ENCODE data around the genes P3R3URF, MOB3C, CYP4Z1 and TAL1.

GRCh38 chr1:46132015-46132317 is 463 bp downstream of the PIK3R3 start:
- PRO-cap = no peak
- RAMPAGE, long total RNA, 4 experiments = no peak in any of the 4 experiments

- PRO-cap = no peak
- RAMPAGE, long total RNA, 4 experiments = no peak in any of the 4 experiments
Observed at GRCh38 chr1:46134719-46135401, 2.4 kb upstream of the PIK3R3 start.

DNA sequence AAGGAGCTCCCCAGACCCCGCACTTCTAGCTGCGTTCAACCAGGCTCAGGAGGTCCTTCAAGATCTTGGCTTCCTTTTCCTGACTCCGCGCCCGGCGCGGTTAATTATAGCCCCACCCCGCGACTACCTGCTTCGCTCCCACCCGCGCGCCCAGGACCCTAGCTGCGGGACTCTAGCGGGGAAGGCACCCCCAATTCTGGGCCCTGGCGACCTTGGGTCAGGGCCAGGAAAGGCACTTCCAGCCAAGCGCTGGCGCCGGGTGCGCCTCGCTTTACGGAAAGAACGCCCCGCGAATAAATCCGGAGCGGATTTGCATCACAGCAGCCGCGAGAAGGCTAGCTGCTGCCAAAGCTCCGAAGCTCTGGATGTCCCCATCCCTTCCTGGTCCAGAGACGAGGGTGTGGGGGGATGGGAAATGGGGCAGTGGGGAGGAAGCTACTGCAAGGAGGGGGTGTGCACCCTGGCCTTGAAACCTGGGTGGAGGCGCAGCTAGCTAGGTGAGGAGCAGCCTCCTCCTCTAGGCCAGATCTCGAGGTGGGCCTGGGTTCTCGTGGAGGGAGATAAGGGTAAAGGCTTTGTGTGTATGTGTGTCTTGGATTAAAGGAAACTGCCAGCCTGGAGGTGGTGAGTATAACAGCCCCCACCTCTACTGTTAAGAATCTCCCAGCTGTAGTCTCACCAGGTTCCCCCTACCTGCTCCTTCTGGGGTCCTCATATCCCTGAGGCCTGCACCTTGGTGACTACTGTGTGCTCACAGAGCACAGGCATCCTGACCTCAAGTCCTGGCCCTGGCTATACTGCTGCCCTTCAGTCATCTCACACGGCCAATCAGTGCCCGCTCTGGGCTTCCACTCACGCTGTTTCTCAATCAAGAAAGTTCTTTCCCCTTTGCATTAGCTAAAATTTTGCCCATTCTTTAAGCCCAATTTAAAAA is 7.7 kb upstream of the TSPAN1 start:
- PRO-cap = no peak
- RAMPAGE, long total RNA, 4 experiments = no peak in any of the 4 experiments

DNA sequence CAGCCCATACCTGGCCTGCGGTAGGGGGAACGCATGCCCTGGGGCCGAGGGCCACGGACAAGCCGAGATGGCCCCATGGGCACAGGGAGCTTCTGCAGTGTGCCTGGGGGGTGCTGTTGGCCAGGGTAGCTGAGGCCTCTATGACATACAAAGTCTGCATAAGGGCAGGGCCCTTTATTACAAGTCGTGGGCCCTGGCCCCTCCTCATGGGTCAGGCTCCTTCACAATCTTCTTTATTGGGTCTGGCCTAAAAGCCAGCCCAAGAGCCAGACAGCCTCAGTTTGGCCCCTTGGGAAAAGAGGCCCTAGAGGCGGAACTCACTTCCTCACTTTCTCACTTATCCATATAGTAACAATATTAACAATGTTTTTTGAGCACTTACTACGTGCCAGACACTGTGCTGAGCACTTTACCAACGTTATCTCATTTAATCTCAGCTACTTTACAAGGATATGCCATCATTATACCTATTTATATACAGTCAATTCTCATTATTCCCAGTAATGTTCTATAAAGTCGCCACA is at the start of gene P3R3URF:
Gene P3R3URF, minus strand, starts transcription at position 94 of the 524 bp plus-strand sequence.
- PRO-cap = no peak
- RAMPAGE, long total RNA, 4 experiments = no peak in any of the 4 experiments

- PRO-cap = no peak
- RAMPAGE, long total RNA, 4 experiments = no peak in any of the 4 experiments
Observed at GRCh38 chr1:46218540-46219232, 15.6 kb downstream of the LURAP1 start.

DNA sequence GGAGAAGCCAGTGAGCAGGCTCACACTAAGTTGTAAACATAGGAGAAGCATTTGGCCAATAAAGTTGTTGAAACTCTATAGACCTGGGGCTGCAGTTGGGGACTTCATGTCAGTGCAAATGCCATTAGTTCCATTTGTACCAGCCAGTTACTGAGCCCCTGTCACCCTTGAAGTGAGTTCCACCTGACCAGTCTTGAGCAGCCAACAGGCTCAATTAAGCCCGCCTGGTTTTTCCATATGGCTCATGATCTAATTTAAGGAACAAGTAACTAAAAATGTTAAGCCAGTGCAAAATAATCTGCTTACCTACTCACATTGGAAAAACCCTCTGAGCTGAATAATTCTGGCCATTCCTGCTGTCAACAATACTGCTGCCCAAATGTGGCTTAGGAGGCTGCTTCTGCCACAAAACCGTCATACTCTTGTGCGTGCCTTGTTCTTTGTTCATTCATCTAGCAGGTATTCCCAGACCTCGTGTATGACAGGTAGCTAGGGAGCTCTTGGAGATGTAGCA is 21.6 kb downstream of the NSUN4 start:
- PRO-cap = no peak
- RAMPAGE, long total RNA, 4 experiments = no peak in any of the 4 experiments

- PRO-cap = no peak
- RAMPAGE, long total RNA, 4 experiments = no peak in any of the 4 experiments
Observed at GRCh38 chr1:46612909-46613520, 3.6 kb downstream of the MOB3C start.

DNA sequence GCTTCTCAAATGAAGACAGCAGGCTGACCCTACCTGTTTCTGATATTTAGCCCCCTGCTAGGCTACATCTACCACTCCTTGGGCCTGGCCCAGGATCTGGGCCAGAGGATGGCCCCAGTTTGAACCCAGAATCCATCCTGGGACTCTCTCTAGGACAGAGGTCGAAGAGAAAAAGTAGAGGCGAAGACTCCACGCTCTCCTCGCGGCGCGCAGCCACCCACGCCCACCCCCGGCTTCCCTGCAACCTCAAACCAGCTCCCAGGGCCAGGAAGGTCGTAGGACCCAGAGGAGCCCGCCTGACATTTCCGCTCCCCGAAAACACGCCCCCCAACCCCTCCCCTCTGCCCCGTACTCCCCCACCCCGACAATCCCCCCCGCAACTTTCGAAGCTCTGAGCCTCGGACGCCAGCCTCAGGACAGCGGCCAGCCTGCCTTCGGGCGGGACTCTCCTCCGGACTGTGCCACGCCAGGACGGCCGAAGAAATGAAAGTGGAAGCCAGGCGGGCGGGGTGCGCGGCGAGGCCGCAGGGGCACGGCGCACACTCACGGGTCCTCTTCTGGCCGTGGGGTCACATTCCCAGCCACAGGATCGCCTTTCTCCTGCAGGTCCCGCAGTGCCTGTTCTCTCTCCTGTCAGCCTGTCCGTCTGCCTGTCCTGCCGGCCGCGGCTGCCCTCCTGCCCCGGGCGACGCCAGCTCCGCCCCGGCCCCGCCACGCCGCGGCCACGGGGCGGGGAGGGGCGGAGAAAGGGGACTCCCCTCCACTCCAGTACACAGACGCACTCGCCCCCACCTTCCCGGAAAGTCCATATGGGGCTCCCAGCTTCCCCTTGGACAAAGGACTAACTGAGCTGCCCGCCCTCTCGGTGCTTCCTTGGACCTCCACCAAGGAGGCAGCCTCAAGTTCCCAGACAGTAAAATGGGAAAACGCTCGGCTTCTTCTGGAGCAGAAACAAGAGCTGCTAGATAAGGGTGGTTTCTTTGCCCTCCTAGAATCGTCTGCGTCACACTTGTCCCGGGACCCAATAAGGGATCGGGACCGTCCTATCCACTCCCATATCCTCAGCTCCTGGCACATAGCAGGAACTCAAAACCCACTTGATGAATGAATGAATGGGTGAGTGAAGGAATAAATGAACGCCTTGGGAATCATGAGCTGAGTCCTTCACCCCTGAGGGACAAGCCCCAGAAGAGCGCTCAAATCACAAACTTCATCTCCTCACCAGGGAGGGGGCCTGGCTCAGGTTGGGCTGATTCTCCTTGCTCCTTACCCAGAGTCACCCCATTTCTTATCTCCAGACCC is at the start of gene MOB3C:
Gene MOB3C, minus strand, starts transcription at position 648 of the 1,302 bp plus-strand sequence.
- PRO-cap = unidirectional peak, minus-strand start at position 648 of the sequence
- RAMPAGE, long total RNA, 4 experiments = start-site peak on the minus strand in 4 of 4 experiments, centred at positions 669 to 683 of the sequence, 36 to 190 reads per replicate

GRCh38 chr1:46691674-46692331 is 20.1 kb downstream of the TEX38 start:
- PRO-cap = no peak
- RAMPAGE, long total RNA, 4 experiments = no peak in any of the 4 experiments

- PRO-cap = no peak
- RAMPAGE, long total RNA, 4 experiments = no peak in any of the 4 experiments
Observed at GRCh38 chr1:46962345-46962777, 21.1 kb upstream of the CYP4A11 start.

DNA sequence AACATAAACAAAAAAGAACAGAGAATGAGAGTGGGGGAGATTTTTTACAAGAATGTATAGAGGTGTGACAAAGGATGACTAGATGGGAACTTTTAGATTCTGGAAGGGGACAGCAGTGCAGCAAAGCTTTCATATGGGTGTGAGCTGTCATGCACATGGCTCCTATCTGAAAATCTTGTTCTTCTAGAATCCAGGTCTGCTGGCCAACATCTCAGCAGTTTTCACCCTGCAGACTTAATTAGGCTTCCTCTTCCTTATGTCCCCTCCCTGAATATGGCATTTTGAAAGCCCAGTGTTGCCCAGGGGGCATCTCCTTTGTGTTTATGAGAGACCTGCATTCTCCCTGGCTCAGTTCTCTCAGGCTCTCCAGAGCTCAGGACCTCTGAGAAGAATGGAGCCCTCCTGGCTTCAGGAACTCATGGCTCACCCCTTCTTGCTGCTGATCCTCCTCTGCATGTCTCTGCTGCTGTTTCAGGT is at the start of gene CYP4Z1:
Gene CYP4Z1, plus strand, starts transcription at position 132 of the 477 bp plus-strand sequence.
- PRO-cap = no peak
- RAMPAGE, long total RNA, 4 experiments = no peak in any of the 4 experiments

GRCh38 chr1:47231668-47232733 is at the start of gene TAL1:
Gene TAL1, minus strand, starts transcription at chr1:47232225.
- PRO-cap = no peak
- RAMPAGE, long total RNA, 4 experiments = start-site peak on the minus strand in 1 of 4 experiments, at chr1:47231839-47232445 at its widest, 5 to 6 reads per replicate

- PRO-cap = no peak
- RAMPAGE, long total RNA, 4 experiments = no peak in any of the 4 experiments
Observed at GRCh38 chr1:47432193-47433075, 5.4 kb upstream of the FOXD2 start.

DNA sequence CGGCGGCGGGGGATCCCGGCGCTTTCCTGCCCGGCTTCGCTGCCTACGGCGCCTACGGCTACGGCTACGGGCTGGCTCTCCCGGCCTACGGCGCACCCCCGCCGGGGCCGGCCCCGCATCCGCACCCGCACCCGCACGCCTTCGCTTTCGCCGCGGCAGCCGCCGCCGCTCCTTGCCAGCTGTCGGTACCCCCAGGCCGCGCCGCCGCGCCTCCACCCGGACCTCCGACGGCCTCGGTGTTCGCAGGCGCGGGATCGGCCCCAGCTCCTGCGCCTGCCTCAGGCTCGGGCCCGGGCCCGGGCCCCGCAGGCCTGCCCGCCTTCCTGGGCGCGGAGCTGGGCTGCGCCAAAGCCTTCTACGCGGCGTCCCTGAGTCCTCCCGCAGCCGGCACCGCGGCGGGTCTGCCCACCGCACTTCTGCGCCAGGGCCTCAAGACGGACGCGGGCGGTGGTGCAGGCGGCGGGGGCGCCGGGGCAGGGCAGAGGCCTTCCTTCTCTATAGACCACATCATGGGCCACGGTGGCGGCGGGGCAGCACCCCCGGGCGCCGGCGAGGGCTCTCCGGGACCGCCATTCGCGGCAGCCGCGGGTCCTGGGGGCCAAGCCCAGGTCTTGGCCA is 1.1 kb downstream of the FOXD2 start:
- PRO-cap = no peak
- RAMPAGE, long total RNA, 4 experiments = no peak in any of the 4 experiments

DNA sequence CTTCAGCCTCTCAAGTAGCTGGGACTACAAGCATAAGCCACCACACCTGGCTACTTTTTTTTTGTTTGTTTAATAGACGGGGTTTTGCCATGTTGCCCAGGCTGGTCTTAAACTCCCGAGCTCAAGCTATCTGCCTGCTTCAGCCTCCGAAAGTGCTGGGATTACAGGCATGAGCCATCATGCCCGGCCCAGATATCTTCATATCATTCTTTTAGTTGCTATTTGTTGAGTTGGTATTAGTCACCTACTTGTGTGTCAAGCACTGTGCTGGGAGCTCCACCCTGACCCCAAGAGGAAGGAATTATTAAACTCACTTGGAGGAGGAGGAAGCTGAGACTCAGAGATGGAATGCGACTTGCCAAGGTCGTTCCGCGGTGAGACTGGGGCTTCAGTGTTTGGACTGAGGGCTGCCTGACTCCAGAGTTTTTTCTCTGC is 131.9 kb downstream of the FOXD2 start:
- PRO-cap = no peak
- RAMPAGE, long total RNA, 4 experiments = no peak in any of the 4 experiments

- PRO-cap = no peak
- RAMPAGE, long total RNA, 4 experiments = no peak in any of the 4 experiments
Observed at GRCh38 chr1:47775033-47775629, 222.1 kb downstream of the TRABD2B start.

GRCh38 chr1:47831474-47832060 is 165.6 kb downstream of the TRABD2B start:
- PRO-cap = no peak
- RAMPAGE, long total RNA, 4 experiments = no peak in any of the 4 experiments

GRCh38 chr1:47913126-47913717 is 84.0 kb downstream of the TRABD2B start:
- PRO-cap = no peak
- RAMPAGE, long total RNA, 4 experiments = no peak in any of the 4 experiments

DNA sequence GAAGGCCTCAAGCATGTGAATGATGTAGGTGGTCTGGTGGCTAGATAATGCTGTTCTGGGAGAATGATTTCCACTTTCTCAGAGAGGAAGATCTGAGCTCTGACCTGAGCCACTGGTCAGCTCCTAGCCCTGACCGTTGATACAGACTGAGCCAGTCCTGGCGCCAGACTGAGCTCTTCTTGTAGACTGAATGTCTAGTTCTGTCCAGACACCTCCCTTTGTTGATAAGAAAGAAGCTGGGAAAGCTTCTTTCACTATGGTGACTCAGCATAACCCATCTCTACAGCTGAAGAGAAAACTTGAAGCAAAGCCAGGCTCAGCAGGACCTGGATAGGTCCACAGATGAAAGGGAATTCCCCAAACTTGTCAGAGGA is 9.8 kb upstream of the TRABD2B start:
- PRO-cap = no peak
- RAMPAGE, long total RNA, 4 experiments = no peak in any of the 4 experiments

- PRO-cap = no peak
- RAMPAGE, long total RNA, 4 experiments = no peak in any of the 4 experiments
Observed at GRCh38 chr1:48077873-48078304, 80.7 kb upstream of the TRABD2B start.

Data from omental fat pad (tissue), 4 donors.